HEK293 (cell line): ENCODE data around the genes ACTN2 and MTR.

- PRO-cap: bidirectional peak, plus-strand start at chr1:235127480, minus-strand start at chr1:235127176
- RRBS, 2 experiments: no CpG with 5 or more reads among the region's 8 CpGs
Observed at GRCh38 chr1:235126884-235127652, 1.6 kb downstream of the TOMM20 start.

DNA sequence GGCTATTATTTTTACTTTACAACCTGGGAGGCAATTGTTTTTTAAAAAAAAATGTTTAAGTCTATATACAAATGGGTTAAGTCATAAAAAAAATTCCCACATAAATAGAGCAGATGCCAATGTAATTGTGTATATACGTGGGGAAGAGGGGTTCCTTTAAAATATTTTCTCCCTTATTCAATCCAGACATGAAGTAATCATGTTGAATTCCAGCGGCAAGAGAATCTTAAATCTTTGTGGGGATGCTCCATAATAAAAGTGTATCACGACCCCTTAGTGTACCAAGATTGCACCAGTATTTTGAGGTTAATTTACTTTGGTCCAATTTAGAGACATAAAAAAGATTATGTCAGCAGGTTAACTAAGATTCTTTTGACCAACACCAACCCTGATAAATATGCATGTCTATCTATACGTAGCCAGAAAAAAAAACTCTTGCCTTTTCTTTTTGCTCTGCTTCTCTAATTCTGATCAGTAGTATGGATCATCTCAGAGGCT, 62.0 kb downstream of the ARID4B start:
- PRO-cap: no peak
- RRBS, 2 experiments: no CpG with 5 or more reads among the region's 4 CpGs

DNA sequence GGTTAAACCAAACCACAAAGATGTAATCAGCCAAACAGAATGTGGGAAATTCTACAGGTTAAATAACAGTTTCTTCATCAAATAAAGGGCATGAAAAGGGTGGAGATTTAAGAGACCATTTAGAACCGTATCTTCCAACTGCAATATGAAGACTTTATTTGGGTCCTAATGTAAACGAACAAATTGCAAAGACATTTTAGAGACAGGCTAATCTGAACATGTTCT, 30.3 kb downstream of the ARID4B start:
- PRO-cap: no peak
- RRBS, 2 experiments: no CpG with 5 or more reads among the region's 2 CpGs

GRCh38 chr1:235527035-235527553, 22.8 kb upstream of the B3GALNT2 start:
- PRO-cap: no peak
- RRBS, 2 experiments: no CpG with 5 or more reads among the region's 4 CpGs

DNA sequence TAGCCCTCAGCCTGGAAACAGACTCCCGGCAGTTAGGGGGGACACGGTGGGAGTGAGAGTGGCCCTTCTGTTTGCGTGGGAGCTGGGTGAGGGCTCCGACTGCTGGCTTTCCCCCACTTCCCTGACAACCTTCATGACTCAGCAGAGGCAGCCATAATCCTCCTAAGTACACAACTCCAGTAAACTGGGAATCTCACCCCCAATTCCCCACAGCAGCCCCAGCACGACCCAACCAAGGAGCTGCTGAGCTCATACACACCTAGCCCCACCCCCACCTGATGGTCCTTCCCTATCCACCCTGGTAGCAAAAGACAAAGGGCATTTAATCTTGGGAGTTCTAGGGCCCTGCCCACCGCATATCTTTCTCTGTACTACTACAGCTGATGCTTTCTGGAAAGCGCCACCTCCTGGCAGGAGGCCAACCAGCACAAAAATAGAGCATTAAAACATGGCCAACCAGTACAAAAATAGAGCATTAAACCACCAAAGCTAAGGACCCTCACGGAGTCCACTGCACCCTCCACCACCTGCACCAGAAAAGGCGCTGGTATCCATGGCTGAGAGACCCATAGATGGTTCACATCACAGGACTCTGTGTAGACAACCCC, 21.0 kb downstream of the LYST start:
- PRO-cap: no peak
- RRBS, 2 experiments: no CpG with 5 or more reads among the region's 9 CpGs

- PRO-cap: no peak
- RRBS, 2 experiments: no CpG with 5 or more reads among the region's 5 CpGs
Observed at GRCh38 chr1:235881858-235882730, 15.4 kb upstream of the LYST start.

- PRO-cap: no peak
- RRBS, 2 experiments: no CpG with 5 or more reads among the region's 6 CpGs
Observed at GRCh38 chr1:235887912-235888517, 21.3 kb upstream of the LYST start.

GRCh38 chr1:236018834-236019707, 45.8 kb downstream of the NID1 start:
- PRO-cap: no peak
- RRBS, 2 experiments: no CpG with 5 or more reads among the region's 11 CpGs

DNA sequence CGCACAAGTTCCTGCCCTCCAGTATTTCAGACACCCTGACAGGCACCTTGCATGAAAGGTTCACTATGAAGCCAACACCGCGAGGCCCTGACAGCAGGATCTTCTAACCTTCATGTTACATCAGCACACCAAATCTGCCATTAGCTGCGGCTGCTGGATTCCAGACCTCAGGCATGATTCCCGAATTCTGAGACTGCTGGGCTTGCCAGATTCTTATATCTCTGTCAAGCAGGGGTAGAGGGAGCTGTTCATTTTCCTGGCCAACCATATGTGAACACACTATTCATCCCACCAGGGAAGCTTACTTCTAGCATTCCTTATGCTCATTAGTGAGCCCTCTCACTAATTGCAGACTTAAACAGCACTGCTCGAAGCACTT, 43.5 kb downstream of the NID1 start:
- PRO-cap: no peak
- RRBS, 2 experiments: no CpG with 5 or more reads among the region's 6 CpGs

DNA sequence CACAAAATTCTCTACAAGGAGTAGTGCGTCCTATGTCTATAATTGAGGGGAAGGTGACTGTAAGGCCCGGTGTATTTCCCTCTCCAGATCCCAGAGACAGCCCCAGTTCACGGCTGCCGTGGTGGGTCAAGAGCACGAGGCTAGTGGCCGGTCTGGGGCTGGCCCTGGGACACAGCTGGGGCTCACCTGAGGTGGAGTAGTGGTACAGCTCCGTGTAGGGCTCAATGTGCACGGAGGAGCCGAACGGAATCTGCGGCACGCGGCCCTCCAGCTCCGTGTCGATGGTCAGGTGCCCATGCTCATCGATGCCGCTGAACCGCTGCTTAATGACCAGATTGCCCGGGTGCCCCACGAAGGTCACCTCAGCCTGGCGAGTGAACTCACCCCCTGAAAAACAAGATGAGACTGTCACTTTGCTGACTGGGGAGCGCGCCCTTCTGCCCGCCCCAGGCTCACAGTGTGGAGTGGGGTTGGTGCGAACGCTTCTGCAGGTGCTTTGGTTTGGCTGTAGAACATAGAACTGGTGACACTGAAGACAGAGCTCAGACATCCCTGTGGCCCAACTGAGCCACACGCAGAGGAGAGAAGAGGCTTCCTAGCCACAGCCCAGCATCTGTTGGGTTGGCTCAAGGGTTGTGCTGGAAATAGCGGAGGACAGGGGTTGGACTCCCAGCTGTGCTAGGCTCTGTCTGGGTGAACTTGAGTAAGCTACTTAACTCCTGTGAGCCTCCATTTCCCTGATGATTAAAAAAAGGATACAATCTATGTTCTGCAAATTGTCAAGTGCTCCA, 35.3 kb downstream of the NID1 start:
- PRO-cap: no peak
- RRBS, 2 experiments: 93 to 97% methylated on average over 3 to 4 of the region's 28 CpGs

GRCh38 chr1:236066079-236066608, 1.3 kb upstream of the NID1 start:
- PRO-cap: no peak
- RRBS, 2 experiments: no CpG with 5 or more reads among the region's 7 CpGs

DNA sequence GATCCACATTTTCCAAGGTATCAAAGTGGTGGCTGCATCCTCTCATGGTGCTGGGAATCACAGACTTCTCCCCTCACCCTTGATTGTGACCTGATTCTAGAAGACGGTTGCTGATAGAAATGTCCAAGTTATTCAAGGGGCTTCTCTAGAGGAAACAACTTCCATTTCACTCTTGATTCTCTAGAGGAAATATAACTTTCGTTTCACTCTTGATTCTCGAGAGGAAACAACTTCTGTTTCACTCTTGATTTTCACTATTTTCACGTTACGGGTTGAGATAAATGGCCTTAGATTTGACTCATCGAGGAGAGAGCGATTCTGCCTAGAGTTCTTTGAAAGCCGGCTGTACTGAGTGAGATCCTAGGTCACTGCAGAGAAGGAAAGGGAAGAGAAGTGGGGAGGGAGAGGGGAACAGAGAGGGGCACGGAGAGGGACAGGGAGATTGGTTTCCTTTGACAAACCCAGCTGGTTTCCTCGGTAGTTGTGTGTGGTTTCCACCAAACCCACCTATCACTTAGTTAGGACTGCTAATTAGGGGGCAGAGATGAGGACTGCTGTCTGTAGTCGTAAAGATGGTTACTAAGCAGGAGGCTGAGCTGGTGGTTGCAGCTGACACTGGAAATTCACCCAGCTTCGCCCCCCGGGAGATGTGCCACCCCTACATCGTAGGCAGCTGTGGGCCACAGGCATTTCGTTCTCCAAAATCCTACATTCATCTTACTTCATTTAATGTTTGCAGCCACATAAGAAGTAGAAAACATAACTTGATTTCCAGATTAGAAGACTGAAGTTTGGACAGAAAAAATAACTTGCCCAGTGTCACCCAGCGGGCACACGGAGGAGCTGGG, 21.6 kb upstream of the GPR137B start:
- PRO-cap: no peak
- RRBS, 2 experiments: no CpG with 5 or more reads among the region's 17 CpGs

DNA sequence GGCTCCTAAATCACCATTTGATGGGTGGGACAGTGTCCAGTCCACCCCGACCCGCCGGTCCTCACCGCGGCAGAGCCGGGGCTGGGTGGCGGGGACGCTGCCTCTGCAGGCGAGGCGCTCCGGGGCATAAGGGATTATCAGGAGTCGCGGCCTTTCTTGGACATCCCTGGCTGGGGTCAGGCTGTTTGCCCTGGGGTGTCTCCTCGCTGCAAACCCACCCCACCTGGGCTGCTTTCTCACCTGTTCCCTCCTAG, 305 bp downstream of the LGALS8 start:
- PRO-cap: no peak
- RRBS, 2 experiments: 2 to 96% methylated on average over 6 of the region's 14 CpGs

DNA sequence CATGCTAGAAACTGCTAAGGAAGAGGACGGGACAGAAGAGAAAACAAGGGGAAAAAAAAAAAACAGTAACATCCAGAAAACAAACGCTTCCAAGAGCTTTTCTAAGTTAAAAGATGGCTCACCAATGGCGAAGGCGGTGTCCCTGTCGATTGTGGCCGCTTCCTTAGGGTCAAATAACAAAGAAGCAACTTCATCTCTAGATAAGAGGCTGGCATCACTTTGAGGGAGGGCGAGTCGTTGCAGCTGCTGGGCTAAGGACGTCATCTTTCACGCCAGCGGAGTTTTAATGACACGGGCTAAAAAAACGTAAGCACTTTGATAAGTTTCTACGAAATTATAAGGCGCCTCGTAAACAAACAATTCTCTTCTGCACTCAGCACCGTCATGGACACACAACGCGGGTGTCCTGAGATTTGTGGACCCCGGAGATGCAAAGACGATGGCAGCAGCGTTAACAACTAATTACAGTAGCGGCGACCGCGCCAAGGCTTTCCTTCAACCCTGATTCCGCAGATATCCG, 424 bp downstream of the HEATR1 start:
- PRO-cap: unidirectional peak, plus-strand start at position 109 of the sequence; bidirectional peak, plus-strand start at position 214 of the sequence, minus-strand start at position 174 of the sequence; bidirectional peak, plus-strand start at position 359 of the sequence, minus-strand start at position 288 of the sequence
- RRBS, 2 experiments: under 1 to 4% methylated on average over 5 of the region's 28 CpGs

DNA sequence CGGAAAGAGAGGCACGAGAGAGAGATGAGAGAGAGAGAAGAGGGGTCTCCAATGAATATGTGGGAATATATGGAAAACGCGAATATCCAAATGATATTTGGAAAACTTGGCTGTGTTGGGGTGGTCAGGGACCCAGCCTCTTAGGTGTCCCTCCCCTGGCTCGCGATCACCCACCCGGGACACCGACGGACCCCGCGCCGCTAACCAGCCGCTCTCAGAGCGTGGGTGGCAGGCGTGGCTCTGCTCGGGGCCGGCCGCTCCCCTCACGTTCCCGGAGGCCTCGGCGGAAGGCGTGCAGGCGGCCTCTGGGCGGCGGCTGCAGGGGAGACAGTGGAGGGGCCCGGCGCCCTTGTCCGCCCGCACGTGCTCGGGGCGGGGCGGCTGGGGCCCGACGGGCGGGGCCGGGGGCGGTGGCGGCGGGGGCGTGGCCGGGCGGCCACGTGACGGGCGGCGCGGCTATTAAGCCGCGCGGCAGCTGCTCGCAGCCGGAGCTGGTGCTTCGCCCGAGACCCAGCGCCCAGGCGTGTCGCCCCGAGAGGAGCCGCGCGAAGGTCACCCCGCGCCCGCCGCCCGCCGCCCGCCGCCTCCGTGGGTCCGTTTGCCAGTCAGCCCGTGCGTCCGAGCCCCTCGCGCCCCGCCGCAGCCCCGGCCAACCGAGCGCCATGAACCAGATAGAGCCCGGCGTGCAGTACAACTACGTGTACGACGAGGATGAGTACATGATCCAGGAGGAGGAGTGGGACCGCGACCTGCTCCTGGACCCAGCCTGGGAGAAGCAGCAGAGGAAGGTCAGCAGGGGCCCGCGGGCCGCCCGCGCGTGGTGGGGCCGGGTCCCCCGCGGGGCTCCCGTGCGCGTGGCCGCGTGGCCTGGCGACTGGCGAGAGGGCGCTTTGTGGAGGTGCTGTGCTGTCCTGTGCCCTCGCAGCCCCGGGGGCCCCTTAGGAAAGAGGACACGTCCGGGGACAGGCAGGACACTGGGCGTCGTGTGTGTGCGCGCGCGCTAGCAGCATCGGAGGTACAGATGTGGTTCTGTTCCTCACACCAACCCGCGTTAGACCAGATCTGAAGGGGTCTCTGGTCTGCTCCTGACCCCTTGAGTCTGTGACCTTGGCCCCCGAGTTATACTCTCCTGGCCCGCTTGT, at the start of gene ACTN2:
TSS of gene ACTN2 (plus strand) at position 488 of the 1,142 bp plus-strand sequence.
- PRO-cap: bidirectional peak, plus-strand start at position 488 of the sequence, minus-strand start at position 351 of the sequence; bidirectional peak, plus-strand start at position 855 of the sequence, minus-strand start at position 588 of the sequence; bidirectional peak, plus-strand start at position 941 of the sequence, minus-strand start at position 943 of the sequence; unidirectional peak, minus-strand start at position 1,017 of the sequence; unidirectional peak, minus-strand start at position 1,064 of the sequence
- RRBS, 2 experiments: 2 to 3% methylated on average over 52 of the region's 122 CpGs

GRCh38 chr1:236717804-236718069, 31.4 kb downstream of the ACTN2 start:
- PRO-cap: no peak
- RRBS, 2 experiments: no CpG with 5 or more reads among the region's 5 CpGs

DNA sequence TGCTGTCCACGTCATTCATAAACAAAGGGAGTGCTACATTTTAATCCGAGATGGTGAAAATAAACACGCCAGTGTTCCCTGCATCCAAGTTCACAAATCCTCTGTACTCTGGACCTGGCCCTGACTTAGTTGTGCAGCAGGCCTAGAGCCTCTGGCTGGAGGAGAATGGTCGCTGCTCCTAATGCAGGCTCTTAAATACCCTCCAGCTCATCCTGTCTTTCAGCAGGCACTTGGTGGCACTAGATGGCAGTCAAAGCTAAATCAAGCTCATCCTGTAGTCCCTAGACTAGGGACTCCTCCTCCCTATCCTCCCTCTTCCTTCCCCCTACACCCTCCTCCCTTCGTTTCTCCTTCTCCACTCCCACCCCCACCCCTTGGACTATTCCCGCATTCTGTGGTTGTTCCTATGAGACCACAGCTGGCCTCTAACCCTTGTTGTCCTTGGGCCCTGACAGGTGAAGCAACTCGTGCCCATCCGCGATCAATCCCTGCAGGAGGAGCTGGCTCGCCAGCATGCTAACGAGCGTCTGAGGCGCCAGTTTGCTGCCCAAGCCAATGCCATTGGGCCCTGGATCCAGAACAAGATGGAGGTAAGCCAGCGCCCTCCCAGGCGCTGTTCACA, 41.5 kb upstream of the MTR start:
- PRO-cap: no peak
- RRBS, 2 experiments: no CpG with 5 or more reads among the region's 15 CpGs

- PRO-cap: no peak
- RRBS, 2 experiments: no CpG with 5 or more reads among the region's 6 CpGs
Observed at GRCh38 chr1:236757376-236757763, 37.7 kb upstream of the MTR start.

GRCh38 chr1:236760811-236761344, 34.2 kb upstream of the MTR start:
- PRO-cap: no peak
- RRBS, 2 experiments: no CpG with 5 or more reads among the region's 17 CpGs

- PRO-cap: bidirectional peak, plus-strand start at chr1:236795310, minus-strand start at chr1:236795001; bidirectional peak, plus-strand start at chr1:236795872, minus-strand start at chr1:236795942
- RRBS, 2 experiments: under 1 to 2% methylated on average over 30 to 37 of the region's 85 CpGs
Observed at GRCh38 chr1:236795202-236796199, at the start of gene MTR. MTR (plus strand) TSS chr1:236795292.